Measurements from ENCODE around the gene TWIST2.

GRCh38 chr2:238167662-238168450 is 9.1 kb downstream of the ERFE start:
- CAGE, long polyA plus RNA, result no peak
- RRBS, result no CpG with 5 or more reads among the region's 14 CpGs

DNA sequence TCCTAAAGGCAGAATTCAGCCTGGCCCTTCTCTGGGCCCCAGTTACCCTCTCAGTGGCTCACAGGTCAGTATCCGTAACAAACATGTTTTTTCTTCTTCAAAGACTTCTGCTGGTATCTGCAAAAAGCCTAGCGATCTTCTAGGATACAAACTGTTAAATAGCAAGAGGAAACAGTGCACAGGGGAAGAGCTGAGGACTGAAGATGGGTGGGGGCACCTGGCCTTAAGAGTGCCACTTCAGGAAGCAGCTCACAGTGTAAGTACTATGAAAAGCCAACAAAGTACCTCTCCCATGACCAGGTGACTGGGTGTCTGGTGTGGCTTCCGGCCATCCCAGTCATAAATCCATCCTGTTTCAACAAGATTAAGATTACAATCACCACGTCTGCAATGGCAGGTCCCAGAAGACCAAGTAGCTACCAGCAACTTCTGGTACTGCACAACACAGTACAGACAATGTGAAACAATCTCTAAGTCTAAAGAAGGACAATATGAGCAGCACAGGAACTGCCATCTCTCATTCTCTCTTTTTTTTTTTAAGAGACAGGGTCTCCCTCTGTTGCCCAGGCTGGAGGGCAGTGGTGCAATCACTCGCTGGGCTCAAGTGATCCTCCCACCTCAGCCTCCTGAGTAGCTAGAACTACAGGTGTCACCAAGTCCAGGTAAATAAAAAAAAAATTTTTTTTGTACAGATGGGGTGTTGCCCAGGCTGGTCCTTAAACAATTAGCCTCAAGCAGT is 16.0 kb downstream of the ERFE start:
- CAGE, long polyA plus RNA, result no peak
- RRBS, result no CpG with 5 or more reads among the region's 5 CpGs

DNA sequence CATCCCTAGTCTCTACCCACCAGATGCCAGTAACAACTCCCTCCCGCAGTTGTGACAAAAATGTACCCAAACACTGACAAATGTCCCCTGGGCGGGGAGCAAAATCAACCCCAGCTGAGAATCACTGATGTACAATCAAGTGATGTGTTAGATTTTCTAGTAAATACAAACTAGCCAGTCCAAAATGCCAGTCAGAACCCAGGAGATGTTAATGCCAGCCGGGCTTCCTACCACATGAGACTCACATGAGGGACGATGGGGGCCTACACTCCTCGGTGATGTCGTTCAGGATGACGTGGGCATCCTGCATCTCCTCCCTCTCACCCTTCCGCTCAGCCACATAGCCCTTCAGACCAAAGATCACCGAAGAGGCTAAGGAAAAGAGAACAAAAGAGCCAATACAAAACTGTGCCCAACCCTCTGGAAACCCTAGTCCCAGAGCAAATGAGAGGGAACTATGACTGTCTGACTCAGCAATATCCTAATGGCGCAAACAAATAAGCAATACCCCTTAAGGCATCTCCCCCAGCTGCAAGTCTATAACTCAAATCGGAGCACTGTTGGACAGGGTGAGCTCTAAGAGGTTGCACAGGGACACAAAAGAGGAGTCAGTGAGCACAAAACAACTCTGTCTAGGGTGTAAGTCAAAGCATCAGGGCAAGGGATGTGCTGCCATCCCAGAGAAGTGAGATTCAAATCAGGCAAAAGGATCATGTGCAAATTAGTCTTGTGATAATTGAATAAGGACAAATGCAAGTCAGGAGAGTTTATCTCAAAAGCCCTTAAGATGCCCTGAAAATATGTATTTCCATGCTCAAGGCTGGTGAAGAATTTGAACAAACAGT is 15.4 kb downstream of the ILKAP start:
- CAGE, long polyA plus RNA, result no peak
- RRBS, result no CpG with 5 or more reads among the region's 11 CpGs

GRCh38 chr2:238261841-238262230 is 22.0 kb upstream of the HES6 start:
- CAGE, long polyA plus RNA, result no peak
- RRBS, result no CpG with 5 or more reads among the region's 6 CpGs

DNA sequence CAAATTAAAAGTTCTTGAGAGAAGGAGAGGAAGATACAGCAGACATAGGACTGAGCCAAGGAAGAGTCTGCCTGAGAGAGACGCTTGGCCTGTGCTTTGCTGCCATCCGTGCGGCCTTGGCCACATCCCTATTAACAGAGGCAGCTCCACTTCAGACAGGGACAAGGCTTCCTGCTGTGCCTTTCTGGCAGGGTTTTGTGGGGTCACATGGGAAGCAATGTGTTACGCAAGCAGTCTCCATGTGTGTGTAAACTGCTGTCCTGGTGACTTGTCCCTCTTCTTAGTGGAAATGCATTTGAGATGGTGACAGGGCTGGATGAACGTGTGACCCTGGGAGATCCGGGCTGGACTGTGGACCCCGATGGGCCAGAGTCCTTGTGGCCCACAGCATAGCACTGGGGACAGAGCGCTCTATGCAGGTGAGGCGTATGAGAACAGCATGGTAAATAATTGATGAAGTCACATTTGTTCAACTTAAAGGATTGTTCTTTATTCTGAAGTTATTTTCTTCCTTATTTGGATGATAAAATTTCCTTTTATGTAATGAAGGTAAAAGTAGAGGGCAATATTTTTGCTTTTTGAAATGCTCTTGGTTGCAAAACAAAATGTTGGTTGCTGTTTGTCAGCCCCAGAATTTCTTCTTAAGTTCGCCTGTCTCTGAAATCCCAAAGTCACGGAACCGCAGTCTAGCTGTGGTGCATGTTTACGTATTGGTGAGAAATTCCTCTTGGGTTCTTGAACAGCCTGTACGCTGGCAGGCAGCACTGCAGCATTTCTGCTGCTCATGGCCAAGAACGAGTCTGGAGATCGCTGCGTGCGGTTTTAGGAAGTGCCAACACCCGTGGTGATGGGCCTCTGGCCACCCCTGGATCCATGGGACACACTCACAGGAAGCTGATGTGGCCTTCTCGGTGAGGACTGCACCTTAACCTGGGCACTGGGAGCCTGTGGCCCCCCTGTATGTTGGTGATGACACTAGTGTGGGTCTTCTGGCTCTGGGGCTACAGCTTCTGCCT is 23.4 kb downstream of the ASB1 start:
- CAGE, long polyA plus RNA, result no peak
- RRBS, result no CpG with 5 or more reads among the region's 20 CpGs

DNA sequence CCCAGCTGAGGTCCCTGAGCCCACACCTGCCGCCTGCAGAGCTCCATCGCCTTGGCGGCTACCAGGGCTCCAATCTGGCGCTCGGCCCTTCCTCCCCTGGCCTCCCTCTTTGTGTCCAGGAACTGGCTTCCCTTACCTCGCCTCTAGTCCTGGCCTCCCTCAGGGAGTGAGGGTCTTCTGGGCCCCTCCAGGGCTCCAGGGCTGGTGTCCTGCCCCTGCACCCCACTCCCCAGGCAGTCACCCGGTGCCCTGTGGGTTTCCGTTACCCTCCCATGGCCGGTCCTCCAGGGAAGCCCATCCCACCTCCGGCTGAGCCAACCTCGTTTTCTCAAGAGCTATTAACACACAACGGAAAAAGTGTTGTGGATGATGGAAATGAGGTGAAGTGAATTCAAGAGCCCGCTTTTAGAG is 131.7 kb downstream of the ASB1 start:
- CAGE, long polyA plus RNA, result no peak
- RRBS, result 70% methylated on average over 2 of the region's 13 CpGs

GRCh38 chr2:238644524-238645160 is 203.2 kb upstream of the TWIST2 start:
- CAGE, long polyA plus RNA, result no peak
- RRBS, result no CpG with 5 or more reads among the region's 6 CpGs

- CAGE, long polyA plus RNA, result no peak
- RRBS, result no CpG with 5 or more reads among the region's 5 CpGs
Measured at GRCh38 chr2:238728012-238728461, 119.8 kb upstream of the TWIST2 start.

DNA sequence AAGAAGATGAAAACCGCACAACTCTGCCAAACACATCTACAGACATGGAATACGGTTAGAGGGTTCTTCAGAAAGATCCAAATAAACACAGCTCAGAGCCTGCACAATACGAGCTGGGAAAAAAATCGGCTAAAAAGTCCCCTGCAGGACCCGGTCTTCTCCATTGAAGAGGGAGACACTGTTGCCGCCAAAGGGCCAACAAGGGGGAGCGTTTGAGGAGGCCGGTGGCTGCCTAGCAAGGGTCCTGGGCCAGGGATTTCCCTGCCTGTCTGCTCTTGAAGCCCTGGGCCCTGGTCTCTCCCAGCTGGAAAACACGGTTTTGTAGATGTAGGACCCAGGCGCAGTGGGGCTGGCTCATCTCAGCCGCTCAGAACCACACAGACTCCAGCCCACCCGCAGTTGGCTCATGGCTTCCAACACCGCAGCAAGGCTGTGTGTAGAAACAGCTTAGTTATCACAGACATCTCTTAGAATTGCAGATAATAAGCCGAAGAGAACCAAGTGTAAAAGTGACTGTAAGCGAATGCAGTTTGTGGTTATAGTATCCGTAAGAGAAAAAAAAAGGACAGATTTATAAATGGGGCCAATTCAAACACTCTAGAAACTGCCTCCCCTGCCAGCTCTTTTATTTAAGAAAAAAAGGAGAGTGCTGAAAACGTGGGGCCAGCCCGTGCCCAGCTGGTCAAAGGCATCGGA is 57.0 kb upstream of the TWIST2 start:
- CAGE, long polyA plus RNA, result no peak
- RRBS, result 64% methylated on average over 4 of the region's 19 CpGs

DNA sequence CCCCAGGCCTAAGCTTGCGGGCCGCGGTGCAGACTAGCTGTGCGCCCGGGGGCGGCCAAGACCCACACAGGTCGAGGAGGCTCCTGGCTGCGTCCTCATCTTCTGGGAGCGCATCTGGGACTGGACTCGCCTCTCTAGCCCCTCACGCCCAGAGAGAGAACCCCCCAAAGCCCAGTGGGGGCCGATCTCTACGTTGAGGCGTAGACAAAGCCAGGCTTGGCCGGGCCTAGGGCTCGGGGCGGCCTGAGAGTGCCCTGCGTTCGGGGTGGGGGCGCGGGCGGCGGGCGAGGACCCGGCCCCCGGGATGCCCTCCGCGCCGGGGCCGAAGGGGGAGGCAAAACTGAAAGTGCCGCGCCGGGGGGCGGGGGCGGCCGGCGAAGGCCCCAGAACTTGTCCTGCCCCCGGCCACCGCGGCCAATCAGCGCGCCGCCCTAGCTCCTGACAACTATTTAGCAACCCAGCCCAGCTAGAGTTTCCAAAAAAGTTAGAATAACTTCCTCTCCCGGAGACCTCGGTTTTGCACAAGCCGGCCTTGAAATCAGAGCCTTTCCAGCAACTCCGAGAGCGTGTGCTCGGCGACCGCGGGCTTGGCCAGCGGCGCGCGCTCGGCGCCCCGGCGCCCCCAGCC is at the start of gene TWIST2:
TSS of gene TWIST2 (plus strand) at position 520 of the 628 bp plus-strand sequence.
- CAGE, long polyA plus RNA, result no peak
- RRBS, result 3% methylated on average over 36 of the region's 60 CpGs

- CAGE, long polyA plus RNA, result no peak
- RRBS, result no CpG with 5 or more reads among the region's 11 CpGs
Measured at GRCh38 chr2:238852024-238852779, 4.3 kb downstream of the TWIST2 start.

DNA sequence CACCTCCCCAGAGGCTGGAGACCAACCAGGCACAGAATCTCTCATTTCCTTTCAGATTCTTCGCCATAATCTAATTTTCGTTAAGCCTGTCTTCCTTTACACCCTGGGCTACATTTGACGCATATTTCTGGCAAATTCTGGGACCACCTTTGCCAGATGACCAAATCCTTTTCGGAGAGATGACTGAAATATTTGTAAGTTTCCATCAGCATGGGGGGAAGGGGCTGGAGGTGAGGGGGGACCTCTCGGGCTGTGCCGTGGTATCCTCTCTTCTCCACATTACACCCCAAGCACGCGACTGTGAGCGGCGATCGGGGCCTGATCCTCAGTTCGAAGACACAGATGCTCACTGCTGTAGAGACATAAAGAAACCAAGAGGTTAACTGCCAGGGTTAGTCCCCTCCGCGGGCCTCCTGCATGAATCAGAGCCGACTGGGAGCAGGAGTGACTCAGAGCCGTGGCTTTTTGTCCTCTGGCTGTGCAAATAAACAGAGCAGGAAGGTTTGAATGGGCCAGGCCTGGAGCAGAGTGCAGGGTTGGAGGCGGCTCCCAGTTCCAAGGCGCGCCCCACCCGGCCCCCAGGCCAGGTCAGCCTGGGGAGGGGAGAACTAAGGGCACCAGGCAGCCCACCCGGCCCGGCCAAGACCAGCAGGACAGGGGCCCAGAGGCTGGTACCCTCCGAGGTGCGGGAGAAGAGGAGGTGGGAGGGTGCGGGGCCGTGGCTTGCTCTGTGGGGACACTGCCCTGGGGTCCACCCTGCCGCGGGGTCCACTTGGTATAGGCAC is 16.3 kb downstream of the TWIST2 start:
- CAGE, long polyA plus RNA, result no peak
- RRBS, result 19% methylated on average over 2 of the region's 28 CpGs

GRCh38 chr2:238938198-238938932 is 90.5 kb downstream of the TWIST2 start:
- CAGE, long polyA plus RNA, result no peak
- RRBS, result no CpG with 5 or more reads among the region's 21 CpGs

GRCh38 chr2:238967448-238967993 is 119.6 kb downstream of the TWIST2 start:
- CAGE, long polyA plus RNA, result no peak
- RRBS, result no CpG with 5 or more reads among the region's 21 CpGs

GRCh38 chr2:239129546-239129745 is 271.4 kb downstream of the HDAC4 start:
- CAGE, long polyA plus RNA, result no peak
- RRBS, result no CpG with 5 or more reads among the region's 2 CpGs

- CAGE, long polyA plus RNA, result no peak
- RRBS, result no CpG with 5 or more reads among the region's 12 CpGs
Measured at GRCh38 chr2:239194546-239195072, 206.2 kb downstream of the HDAC4 start.

GRCh38 chr2:239226631-239227447 is 174.0 kb downstream of the HDAC4 start:
- CAGE, long polyA plus RNA, result no peak
- RRBS, result no CpG with 5 or more reads among the region's 15 CpGs

- CAGE, long polyA plus RNA, result no peak
- RRBS, result no CpG with 5 or more reads among the region's 17 CpGs
Measured at GRCh38 chr2:239238499-239239296, 162.1 kb downstream of the HDAC4 start.

DNA sequence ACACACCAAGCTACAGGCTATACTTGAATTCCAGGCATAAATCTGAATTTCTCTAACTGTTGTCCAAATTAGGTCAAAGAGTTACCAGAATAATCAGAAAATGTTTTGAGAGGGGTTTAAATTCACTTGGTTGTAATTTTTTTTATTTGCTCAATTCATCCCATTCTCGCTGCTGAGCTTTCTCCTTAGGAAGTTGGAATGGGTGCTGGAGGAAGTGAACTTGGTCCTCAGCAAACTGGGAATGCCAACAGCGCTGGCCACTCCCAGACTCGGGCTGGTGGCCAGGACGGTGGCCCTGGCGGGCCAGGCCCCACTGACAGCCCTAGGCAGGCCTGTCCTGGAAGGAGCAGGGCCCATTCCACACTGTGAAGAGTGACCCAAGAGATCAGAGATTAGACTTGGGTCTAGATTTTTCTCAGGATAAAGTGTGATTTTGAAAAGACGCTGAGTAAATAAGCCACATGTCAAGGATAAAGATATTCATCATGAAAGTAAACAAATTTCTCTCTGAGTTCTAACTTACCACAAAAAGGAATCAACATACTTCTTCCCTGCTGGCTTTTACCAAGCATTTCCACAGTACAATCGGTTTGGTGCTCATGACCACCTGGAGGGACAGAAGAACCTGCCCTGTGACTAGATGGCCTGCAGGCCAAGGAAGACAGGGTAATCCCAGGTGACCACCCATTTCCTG is 132.7 kb downstream of the HDAC4 start:
- CAGE, long polyA plus RNA, result no peak
- RRBS, result no CpG with 5 or more reads among the region's 7 CpGs

DNA sequence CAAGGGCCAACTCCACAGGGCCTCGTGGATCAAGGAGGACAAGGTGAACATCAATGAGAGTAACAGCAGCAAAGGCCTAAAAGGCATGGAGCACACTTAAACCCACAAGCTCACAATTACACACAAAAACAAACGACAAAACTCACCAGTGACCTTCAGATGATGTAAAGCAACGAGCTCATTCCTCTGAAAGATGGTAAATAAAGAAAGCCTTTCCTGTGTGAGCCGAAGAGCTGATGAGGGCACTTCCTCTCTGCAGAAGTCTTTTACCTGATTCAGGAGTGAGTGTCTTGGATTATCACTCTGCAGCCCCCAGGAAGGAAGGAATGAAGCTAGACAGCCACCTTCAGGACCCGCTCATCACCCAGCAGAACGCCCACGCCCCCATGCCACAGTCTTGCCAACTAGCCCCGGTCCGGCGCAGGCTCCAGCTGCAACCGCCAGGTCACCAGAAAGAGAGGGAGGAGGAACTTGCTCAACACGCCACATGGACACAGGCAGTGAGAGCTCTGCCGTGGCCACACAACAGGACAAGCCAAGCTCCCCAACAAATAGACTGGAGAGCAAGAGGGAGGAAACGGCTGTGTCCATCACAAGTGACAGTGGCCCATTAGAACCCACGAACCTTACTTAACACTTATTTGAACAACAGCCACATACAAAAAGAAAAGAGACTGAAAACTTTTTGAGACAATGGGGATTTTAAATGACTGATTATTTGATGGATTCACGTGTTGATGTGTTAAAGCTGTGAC is 127.4 kb downstream of the HDAC4 start:
- CAGE, long polyA plus RNA, result no peak
- RRBS, result no CpG with 5 or more reads among the region's 16 CpGs